Foreskin fibroblast (primary cell): ENCODE results near the gene UBR7.

DNA sequence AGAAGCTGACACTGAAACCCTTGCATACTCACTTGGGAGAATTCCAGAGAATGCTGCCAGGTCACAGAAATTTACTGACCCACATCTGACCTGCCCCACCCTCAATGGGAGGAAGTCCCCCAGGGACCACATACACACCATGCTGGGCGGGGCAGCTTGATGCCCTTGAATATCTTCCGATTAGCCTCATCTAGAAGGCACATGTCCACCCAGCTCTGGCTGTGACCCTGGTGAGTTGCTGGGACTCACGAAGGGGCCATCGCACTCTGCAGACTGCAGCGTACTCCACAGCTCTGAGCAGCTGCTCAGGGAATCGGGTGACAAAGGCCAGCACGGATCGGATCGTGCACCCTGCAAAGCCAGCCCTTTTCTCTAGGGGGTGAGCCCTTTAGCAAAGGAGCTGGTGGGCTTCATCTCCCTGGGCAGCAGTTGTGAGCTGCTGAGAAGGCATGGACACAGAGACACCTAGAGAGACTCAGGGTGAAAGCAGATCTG is 83.1 kb downstream of the ITPK1 start:
- RRBS: no CpG with 5 or more reads among the region's 9 CpGs

- RRBS: no CpG with 5 or more reads among the region's 6 CpGs
Measured at GRCh38 chr14:93047348-93047763, 68.4 kb downstream of the ITPK1 start.

DNA sequence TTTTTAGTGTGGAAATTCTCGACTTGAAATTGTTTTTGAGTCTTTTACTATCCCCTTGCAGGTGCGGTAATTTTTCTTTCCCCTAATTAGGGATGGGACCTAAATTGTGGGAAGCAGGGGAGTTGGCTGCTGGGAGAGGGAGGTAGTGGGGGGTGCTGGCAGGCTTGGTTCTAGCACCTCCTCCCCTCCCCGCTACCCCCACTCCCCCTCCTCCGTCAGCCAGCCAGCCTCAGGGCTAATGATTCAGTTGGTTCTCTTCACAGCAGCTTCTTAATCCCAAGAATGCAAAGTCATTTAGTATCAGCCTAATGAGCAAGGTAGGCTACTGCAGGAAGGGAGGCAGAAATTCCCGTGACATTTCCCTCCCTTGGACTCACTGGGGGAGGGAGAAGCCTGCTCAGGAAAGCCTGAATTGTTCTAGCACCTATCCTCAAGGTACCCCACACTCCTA is 29.9 kb downstream of the ITPK1 start:
- RRBS: no CpG with 5 or more reads among the region's 5 CpGs

GRCh38 chr14:93104772-93105849 is 10.6 kb downstream of the ITPK1 start:
- RRBS: no CpG with 5 or more reads among the region's 23 CpGs

- RRBS: 14% methylated on average over 4 of the region's 9 CpGs
Measured at GRCh38 chr14:93173983-93174595, 10.6 kb downstream of the MOAP1 start.

- RRBS: 1% methylated on average over 7 of the region's 51 CpGs
Measured at GRCh38 chr14:93207166-93207884, at the start of gene UBR7. UBR7 (plus strand) TSS chr14:93207256.

GRCh38 chr14:93312434-93313056 is 20.3 kb downstream of the BTBD7 start:
- RRBS: no CpG with 5 or more reads among the region's 3 CpGs

GRCh38 chr14:93331186-93331963 is 1.5 kb downstream of the BTBD7 start:
- RRBS: no CpG with 5 or more reads among the region's 24 CpGs

DNA sequence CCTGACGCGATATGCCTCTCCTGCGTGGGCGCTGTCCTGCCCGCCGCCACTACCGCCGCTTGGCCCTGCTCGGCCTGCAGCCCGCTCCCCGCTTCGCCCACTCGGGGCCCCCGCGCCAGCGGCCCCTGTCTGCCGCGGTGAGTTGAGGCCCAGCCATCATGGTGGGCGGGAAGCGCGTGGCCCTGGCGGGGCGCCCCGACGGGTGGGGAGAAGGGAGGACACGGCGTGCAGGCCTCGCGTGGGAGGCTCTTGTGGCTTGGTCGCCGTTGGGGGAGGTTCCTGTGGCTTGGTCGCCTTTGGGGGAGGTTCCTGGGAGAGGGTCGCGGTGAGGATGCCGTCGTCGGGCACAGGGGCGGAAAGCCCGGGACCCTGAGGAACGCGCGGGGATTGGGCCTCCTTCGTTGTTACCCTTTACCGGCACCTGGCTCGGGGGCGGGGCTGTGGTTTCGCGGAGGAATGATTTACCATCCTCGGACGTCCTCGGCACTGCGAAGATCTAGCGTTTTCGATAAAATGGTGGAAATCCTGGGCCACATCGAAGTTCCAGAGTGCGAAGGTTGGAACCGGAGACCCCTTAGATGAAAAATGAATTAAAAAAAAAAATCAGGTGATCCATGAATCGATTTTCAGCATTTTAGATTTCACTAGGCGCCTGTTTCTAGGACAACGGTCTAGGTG is 415 bp downstream of the COX8C start:
- RRBS: 93% methylated on average over 6 of the region's 60 CpGs

DNA sequence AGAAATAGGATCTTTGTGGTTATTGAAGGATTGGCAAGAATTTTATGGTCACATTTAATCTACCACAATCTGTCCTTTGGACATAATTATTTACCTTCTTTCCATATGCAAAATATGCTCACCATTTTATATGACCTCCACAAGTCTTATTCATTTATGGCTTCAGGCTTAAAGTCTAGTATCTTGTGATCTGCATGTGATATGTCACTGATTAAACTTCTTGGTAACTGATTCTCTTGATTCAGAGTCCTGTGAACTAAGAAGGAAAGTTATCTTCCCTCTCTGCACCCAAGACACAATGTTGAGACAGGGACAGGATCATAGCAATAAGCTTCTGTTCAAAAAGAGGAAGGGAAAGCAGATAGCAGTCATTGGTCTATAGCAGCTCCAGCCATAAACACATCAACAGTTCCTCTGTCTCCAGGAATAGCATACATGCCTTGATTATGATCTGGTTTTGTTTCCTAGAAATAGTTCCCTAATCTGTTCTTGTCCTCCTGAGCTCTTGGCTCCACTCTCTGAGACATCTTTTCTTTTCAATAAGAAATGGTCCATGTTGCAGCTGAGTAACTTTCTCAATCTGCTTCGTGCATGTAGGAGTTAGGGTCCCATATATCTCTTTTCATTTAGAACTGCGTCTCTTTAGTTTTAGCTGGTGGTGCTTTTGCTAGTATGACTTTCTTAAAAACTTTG is 103.2 kb downstream of the UNC79 start:
- RRBS: no CpG with 5 or more reads among the region's 2 CpGs

- RRBS: 29% methylated on average over 1 of the region's 8 CpGs
Measured at GRCh38 chr14:93717554-93717949, 70.7 kb downstream of the PRIMA1 start.

DNA sequence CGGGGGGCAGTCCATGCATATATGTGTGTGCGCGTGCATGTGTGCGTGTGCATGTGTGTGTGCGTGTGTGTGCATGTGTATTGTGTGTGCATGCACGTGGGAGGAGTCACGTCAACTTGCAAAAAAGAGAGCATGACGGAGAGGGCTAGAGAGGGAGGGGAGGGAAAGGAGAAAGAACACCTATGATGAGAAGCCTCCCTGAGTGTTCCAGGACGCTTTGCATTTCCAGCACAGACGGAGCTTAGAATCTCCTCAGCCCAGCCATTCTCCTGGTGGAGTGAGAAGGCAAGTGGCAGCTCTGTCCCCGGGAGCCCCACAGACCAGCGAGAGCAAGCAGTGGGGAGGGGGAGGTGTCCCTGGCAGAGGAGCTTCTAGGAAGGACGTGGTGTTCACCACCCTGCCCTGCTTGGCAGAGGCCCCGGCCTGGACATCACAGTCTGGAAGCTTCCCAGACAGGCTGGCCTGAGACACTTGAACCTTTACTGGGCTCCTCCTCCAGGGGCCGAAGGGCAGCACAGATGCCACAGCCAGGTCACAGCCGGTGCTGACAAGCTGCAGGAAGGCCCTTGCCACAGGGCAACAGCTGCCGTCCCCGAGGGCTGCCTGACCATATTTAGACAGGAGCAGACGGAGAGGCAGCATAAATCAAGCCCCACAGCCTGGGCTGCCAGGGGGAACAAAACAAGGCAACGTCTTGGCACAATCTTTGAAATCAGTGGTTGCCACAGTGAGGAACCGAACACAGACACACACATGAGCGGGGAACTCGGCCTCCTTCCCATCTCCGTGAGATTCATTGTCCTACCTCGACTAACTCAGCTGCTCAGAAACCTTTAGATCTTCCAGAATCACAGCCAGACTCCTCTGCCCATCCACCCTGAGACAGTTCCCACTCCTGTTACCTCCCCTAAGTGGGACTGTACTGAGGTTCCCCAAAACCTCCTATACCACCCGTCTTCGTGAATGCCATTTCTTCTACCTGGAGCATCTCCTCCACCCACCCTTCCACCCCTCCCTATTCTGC is 28.5 kb downstream of the PRIMA1 start:
- RRBS: 2% methylated on average over 4 of the region's 27 CpGs

GRCh38 chr14:93976951-93977547 is 679 bp upstream of the ASB2 start:
- RRBS: no CpG with 5 or more reads among the region's 5 CpGs

DNA sequence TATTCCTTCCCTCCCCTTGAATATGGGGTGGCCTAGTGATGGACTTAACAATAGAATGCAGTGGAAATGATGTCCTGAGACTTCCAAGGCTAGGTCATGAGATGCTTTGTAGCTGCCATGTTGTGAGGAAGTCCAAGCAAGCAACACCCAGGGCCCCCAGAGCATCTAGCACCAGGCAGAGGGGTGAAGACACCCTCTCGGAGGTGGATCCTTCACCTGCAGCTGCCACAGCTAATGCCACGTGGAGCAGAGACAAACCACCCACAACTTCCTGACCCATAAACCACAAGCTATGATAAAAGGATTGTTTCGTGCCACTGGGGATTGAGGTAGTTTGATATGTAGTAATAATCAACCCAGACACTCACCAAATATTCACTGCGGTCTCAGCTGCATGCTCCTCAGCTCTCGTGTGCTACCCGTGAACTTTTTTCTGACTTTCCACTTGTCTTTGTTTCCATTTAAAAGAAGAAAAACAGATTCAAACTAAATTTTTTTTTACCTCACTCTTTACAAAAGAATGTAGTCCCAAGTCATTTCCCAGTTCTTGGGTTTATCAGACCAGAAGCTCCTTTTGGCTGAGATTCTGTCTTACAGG is 1.9 kb upstream of the ASB2 start:
- RRBS: no CpG with 5 or more reads among the region's 6 CpGs

DNA sequence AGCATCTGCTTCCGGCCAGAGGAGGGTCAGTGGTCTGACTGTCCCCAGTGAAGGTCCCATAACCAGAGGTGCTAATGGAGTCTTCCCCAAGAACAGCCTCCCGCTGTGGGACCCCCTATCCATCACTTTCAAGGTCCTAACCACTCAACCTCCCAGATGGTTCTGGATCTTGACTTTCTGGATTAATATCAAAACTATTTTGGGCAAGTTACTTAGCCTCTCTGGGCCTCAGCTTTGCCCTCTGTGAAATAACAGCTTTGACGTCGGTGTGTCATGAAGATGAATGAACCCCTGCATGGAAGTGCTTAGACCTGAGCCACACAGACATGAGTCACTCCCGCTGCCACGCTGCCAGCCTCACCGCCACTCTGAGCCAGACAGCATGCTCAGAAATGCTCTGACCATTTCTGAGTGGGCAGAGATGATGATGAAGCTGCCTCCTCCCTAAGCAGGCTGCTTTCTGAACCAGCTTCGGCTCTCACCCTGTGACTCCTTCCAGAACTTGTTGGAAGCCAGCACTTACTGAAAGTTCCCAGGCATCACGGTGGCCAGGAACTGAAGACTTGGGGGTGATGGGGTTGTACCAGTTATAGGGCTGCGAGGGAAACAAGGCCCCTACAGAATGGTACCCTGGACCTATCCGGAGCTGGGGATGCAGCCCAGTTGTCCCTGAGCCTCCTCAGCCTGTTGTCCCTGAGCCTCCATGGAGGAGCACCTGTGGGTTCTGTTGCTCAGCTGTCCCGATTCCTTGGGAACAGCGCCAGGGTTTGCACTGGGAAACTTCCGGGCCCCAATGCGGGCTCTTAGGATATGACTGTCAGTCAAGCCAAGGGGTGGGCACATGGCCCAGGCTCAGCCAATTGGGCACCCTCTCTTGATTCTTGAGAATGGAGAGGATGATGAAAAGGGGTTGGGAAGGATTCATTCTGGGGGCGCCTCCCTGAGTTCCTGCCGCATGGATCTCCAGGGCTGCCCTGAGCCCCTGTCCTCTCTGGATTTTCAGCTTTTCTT is 2.0 kb upstream of the CCDC197 start:
- RRBS: no CpG with 5 or more reads among the region's 17 CpGs

DNA sequence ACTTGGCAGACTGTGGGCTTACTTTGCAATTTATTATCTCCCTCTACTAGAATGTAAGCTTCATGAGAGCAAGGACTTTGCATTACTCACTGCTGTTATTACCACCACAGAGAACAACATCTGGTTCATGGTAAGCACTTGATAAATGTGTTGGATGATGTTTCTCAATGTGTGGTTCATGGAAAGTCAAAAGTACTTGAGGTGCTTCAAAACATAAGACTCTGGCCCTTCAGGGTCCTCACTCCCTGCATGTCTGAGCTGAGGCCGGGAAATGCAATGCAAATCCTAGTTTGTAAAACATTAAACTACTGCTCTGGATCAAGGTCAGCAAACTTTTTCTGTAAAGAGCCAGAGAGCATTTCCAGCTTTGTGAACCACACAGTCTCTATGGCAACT is 22.5 kb downstream of the DDX24 start:
- RRBS: no CpG with 5 or more reads among the region's 1 CpG

DNA sequence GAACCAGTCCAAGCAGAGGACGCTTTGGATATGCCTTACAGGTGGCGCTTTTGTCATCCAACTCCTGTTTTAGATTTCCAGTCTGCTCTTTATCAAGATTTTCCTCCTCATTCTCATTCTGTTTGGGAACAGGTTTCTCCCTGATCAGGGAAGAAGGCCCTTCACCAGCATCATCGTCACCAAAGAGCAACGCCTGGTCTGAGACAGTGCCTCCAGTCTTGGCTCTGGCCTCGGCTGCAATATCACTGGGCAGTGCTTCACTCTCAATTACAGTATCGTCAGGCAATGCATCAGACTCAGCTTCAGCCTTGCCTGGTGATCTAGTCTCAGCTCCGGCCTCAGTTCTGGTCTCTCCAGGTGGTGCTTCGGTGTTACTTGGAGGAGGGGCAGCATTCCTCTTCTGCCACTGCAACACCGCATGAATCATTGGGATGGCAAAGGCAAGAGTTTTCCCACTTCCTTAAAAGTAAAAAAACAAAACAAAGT is 18.8 kb downstream of the DDX24 start:
- RRBS: no CpG with 5 or more reads among the region's 9 CpGs

DNA sequence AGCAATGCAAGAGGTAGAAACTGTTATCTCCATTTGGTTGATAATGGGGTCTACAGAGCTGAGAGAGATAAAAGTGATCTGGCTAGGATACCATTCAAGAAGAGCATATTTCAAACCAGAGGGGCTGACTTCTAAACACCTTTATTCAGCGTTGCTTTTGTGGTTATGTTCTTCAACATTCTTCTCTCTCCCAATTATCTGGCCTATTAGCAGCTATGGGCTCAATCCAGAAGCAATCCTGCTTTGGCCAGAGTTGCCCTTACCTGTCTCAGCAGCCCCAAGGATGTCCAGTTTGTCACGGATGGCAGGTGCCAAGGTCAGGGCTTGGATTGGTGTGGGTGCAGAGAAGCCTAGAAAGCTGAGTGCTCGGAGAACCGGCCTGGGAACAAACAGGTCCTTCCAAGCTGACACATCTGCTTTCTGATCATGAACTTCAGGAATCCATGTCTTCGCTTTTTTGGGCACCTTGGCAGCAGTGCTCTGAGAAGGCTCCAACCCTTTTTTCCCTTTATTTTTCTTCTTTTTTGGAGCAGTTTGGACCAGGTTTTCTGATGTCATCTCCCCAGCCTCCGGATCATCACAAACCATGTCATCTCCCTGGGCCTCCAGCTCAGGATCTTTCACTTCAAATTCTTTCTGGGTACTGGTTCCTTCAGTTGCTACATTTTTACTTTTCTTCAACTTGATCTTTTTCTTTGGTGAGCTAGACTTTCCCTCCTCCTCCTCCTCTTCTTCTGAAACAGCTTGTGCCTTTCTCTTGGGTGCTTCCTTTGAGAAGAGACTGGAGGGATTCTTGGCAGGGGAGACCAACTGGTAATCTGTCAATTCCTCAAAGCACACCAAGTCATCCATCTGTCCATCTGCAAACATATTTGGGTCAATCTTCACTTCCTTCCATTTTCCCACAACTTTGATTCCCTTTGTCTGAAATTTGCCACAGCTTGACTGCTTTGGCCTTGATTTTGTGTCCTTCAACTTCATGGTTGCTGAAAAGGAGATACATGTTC is 1.9 kb downstream of the DDX24 start:
- RRBS: no CpG with 5 or more reads among the region's 6 CpGs

GRCh38 chr14:94109185-94109784 is 20.1 kb downstream of the IFI27L2 start:
- RRBS: 94% methylated on average over 1 of the region's 8 CpGs

- RRBS: 82% methylated on average over 1 of the region's 9 CpGs
Measured at GRCh38 chr14:94291280-94291860, 1.7 kb downstream of the SERPINA10 start.